Mononuclear cell (primary cell): ENCODE results near the gene SKAP2.

GRCh38 chr7:25118393-25118956 is 6.6 kb downstream of the CYCS start:
- RRBS, result no CpG with 5 or more reads among the region's 6 CpGs

DNA sequence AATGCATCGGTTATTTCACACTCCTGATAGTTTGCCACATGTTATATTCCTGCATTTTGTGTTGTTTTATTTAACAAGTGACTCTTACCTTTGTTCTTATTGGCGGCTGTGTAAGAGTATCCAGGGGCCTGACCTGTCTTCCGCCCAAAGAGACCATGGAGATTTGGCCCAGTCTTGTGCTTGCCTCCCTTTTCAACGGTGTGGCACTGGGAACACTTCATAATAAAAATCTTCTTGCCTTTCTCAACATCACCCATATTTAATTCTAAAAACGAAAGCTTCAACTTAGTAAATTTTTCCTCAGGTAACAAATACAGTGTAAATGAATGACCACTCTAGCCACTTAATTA is 1.2 kb downstream of the CYCS start:
- RRBS, result no CpG with 5 or more reads among the region's 5 CpGs

- RRBS, result no CpG with 5 or more reads among the region's 12 CpGs
Measured at GRCh38 chr7:25597660-25598273, 369.5 kb upstream of the NPVF start.

DNA sequence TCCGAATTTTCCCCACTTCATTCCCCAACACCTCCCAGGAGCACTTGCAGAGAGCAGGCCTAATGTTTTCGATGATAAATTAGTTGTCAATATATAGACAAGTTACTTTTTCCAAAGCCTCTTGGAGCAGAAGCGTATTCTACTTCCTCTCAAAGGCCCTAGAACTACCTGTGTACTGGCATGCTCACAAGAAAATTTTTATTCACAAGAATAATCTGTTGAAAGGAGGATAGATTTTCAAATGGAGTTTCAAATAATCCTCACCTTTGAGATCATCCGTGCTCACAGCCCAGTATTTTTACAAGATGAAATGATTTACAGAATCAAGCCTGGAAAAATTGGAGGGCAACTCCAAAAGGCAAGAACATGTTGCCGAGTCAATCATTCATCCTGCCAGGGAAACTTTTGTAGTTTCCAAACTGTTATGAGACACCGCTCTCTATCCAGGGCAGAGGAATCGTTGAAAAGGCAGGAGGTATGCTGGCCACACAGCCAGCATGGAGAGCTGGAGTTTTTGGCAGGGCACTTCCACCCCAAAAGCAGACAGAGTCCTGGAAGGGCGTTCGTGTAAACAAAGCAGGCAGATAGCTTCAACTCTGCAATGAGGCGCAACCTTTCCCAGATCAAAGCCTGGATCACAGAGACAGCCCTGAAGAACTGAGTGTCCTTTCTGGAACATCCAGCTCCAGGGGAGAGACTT is 434.3 kb upstream of the NPVF start:
- RRBS, result no CpG with 5 or more reads among the region's 10 CpGs

DNA sequence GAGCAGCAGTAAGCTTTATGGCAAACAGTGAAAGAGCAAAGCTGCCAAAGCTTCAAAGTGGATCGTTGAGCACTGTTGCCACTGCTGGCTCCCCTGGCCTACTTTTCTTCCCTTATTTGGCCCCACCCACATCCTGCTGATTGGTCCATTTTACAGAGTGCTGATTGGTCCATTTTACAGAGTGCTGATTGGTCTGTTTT is 451.9 kb upstream of the NFE2L3 start:
- RRBS, result no CpG with 5 or more reads among the region's 1 CpG

- RRBS, result no CpG with 5 or more reads among the region's 12 CpGs
Measured at GRCh38 chr7:25750528-25751316, 401.3 kb upstream of the NFE2L3 start.

GRCh38 chr7:25852024-25853159 is 299.6 kb upstream of the NFE2L3 start:
- RRBS, result 5% methylated on average over 53 of the region's 90 CpGs

DNA sequence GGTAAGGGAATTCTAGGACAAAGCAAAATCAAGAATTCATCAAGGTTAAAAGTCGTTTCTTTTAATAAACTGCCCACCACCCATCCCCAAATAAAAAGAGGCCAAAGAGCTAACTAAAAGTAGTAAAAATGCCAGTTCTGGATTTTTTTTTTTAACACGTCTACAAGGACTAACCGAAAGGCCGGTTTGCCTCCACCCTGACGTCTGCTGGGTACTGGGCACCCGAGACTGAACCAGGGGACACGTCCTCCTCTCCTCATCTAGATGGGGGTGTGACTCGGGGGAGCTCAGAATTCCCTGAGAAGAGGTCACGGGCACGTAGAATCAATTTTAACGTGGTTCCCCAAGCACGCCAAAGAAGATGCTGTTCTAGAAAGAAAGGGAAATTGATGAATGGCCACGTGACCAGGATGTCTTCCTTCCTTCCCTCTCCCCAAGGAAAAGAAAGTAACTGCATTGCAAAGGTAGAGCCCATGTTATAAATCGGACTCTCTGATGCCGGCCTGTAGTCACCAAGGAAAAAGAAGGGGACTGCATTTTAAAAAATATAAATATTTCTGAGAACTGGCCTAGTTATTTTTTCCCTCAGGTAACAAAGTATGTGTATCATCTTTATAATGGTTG is 200.1 kb upstream of the NFE2L3 start:
- RRBS, result no CpG with 5 or more reads among the region's 15 CpGs

DNA sequence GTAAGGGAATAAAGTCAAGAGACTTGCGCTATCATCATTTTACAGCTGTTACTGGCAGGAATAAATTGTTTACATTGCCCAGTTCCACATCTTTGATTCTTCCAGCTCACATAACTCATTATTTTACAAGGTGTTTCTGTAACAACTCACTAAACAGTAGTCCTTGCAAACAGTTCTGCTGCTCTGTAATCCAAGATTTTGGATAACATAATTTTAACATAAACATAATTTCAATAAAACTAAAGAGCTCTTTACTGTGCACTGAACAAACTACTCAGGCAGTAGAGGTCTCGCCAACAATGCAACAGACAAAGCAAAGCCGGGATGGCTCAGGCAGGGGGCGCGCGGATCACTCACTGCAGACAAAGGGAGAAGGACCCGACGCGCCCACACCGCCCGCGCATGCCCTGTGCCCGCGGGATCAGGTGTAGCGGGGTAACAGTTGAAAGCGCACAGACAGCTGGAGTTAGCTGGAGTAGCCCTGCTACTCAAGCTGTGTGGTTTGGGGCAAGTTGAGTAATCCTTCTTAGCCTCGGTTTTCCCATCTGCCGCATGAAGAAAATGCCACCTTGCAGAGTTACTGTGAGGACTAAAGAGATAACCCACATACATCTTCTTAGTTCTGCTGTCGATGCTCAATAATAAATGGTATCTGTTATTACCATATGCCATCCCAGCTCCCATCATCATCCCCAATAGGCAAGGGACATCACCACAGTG is 73.1 kb upstream of the NFE2L3 start:
- RRBS, result no CpG with 5 or more reads among the region's 19 CpGs

GRCh38 chr7:26198493-26199083 is 2.0 kb downstream of the HNRNPA2B1 start:
- RRBS, result no CpG with 5 or more reads among the region's 9 CpGs

GRCh38 chr7:26363295-26363819 is 71.7 kb downstream of the SNX10 start:
- RRBS, result no CpG with 5 or more reads among the region's 8 CpGs

GRCh38 chr7:26420707-26421122 is 129.1 kb downstream of the SNX10 start:
- RRBS, result no CpG with 5 or more reads among the region's 4 CpGs

DNA sequence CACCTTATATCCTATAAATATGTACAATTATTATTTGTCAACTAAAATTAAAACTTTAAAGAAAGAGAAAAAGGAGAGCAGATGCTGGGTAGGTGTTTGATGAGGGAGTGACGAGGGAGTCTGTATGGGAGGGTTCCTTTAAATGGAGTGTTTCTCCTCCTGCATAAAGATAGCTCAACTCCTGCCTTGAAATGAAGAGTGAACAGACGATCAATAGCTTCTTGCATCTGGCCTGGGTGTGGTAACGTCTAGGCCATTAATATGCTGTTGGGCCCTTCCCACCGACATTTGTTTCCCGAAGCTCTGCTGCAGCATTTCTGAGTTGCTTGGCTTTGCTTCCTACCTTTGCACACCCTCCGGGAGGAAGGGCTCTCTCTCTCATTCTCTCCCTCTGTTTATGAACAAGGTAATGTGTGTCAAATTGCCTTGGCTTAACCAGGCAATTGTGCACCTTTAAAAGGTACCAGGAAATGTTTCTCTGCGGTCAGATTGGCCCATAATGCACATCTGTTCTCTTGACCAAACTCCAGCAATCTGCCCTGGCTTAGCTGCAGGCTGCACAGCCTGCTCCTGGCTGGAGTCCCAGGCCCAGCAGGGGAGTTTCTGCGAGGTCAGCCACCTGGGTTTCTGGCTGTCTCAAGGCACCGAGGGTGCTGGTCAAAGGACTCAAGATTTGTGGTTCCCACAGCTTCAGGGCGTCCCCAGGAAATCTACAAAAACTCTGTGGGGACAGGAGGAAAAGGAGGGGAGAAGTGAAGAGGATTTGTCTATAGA is 223.7 kb downstream of the SNX10 start:
- RRBS, result no CpG with 5 or more reads among the region's 10 CpGs

- RRBS, result no CpG with 5 or more reads among the region's 5 CpGs
Measured at GRCh38 chr7:26551537-26551974, 259.9 kb downstream of the SNX10 start.

GRCh38 chr7:26658642-26658999 is 205.8 kb downstream of the SKAP2 start:
- RRBS, result no CpG with 5 or more reads among the region's 2 CpGs

DNA sequence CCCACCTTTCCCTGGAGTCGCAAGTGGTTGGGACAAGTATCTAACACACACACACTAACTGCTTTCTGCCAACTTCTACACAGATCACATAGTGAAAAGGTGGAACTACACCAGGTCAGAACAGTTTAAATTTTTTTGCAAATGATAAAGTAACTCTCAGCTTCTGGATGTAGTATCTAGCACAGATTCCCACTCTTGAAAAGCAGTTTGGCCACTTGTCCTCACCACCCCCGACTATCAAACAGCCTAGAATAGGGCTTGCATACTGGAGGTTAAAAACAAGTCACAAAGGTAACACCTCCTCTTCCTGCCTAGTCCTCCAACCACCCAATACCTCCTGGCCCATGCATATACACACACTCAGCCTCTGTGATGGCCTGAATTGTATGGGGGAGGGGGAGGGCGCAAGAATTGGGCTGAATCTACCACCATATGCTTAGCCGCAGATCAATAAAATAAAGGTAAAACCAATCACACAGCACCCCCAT is 5.7 kb downstream of the SKAP2 start:
- RRBS, result no CpG with 5 or more reads among the region's 4 CpGs

DNA sequence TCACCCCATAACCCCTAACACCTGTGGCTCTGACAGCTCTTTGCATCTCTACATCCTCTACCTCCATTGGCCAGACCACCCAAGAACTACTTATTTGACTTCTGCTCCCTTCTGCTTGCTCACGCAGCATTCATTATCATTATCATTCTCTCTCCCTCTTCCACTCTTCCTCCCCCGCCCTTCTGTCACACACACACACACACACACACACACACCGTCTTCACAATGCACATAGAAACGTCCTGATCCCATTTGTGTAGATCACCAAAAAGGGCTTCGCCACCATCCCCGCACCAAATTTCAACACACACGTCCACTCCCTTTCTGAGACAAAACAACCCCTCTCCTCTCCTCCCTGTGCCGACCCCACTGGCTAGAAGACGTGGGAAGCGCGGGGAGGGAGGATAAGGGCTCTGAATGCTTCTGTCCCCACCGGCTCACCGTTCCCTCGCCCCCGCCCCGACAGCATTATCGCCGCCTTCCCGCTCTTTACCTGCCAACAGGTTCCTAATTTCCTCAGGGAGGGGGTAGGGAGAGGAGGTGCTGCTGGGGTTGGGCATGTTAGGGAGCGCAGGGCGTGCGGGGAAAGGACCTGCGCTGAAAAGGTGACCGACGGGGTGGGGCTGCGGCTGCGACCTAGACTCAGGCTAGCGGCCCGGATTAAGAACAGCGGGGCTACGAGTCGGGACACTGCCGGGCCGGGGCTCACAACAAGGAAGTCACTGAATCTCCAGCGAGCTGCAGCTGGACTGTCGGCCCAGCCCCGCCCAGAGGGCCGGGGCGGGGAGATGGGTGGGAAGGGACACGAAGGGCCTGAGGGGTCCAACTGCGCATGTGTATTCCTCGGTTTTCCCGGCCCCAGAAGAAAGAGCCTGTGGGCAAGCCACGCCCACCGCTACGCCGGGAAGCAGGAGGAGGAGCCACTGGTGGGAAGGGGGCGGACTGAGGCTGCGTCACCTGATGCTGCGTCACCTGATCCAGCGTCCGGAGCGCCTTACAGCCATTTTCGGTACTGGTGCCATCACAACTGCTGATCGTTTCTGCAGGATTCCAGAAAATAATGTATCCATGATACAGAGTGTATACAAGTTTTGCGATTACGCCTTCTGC is at the start of gene SKAP2:
SKAP2 (minus strand) TSS at position 721 of the 1,110 bp plus-strand sequence.
- RRBS, result 3% methylated on average over 21 of the region's 57 CpGs

DNA sequence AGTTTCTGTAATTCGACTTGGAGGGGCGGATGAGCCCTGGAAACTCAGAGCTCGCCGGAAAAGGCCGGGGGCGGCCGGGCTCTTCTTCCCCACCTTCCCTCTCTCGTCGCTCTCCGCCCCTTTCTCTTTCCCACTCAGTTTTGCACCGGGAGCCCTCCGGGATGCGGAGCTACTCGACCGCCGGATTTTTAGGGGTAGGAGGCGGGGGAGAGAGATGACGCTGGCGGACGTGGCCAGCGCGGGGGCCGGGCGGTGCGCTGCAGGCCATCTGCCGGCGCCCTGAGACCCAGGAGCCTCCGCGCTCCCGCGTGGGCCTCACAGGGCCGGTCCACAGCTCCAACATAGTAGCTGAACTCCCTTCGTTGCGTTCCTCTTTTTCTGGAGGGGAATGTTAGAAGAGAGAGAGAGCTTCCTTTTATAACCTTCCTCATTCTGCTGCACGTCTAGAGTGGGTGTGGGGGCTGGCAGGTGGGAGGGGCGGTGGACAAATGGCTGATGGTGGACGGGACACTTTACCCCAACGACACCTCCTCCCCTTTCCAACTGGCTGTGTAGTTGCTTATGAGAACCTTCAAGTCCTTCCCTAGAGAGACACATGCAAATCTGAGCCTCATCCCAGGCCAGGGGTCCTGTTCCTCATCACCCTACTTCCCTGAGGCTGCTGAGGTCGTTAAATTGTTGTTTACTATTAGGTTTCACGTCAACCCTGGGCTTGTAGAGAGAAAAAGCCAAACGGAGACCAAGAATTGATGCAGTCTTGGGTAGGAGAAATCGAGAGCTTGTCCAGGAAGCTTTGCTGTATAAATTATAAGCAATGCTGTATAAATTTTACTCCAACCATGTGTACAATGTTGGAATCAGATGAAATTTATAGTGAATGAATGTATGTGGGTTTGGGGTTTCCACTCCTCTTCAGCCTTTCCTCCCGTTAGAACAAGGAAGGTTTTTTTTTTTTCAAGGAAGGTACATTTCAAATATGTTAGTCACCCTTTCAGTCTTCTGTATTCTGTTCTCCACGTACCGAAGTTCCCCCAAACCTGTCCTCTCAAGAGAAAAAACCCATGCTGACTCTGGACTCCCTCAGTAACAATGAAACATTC is 1.3 kb upstream of the HOXA1 start:
- RRBS, result 4% methylated on average over 17 of the region's 45 CpGs

GRCh38 chr7:27101880-27102232 is 627 bp downstream of the HOXA2 start:
- RRBS, result 9% methylated on average over 7 of the region's 16 CpGs

DNA sequence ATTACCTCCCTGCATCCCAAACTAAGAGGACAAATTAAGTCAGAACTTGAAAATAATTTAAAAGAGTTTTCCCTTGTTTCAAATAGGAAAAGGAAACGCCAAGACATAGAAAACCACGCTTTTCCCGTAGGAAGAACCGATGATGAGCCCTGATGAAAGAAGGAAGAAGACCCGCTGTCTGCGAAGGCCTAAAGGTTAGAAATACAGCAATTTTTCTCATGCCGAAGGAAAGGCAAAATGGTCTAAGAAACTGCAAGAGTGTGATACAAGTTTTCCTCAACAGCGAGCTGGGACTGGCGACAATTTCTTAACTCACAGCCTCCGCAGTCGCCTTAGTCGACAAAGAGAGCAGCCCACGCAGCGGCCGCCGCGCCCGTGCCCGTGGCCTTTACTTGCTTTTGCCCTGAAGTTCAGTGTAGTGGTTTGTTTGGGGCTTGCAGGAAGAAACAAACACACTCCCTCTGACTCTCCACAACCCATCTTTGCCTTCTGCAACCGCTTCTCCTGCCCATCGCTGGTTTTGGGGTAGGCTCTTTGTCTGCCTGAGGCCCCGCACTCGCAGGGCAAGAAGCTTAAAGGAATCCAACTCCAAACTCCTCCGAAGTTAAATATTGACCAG is 8.6 kb downstream of the HOXA4 start:
- RRBS, result no CpG with 5 or more reads among the region's 24 CpGs